Camera-type eye (tissue), 1 donor: Measurements from ENCODE around the genes KRT74, KRT72, KRT2, ZNF740 and ITGB7.

GRCh38 chr12:52247177-52247344, 14.0 kb downstream of the KRT7 start:
- RAMPAGE, long total RNA = no peak

GRCh38 chr12:52278292-52279340, 4.2 kb downstream of the KRT86 start:
- RAMPAGE, long total RNA = no peak

- RAMPAGE, long total RNA = no peak
Observed at GRCh38 chr12:52307863-52308938, 13.0 kb downstream of the KRT83 start.

- RAMPAGE, long total RNA = no peak
Observed at GRCh38 chr12:52573753-52574136, at the start of gene KRT74. Gene KRT74, minus strand, starts transcription at chr12:52573843.

DNA sequence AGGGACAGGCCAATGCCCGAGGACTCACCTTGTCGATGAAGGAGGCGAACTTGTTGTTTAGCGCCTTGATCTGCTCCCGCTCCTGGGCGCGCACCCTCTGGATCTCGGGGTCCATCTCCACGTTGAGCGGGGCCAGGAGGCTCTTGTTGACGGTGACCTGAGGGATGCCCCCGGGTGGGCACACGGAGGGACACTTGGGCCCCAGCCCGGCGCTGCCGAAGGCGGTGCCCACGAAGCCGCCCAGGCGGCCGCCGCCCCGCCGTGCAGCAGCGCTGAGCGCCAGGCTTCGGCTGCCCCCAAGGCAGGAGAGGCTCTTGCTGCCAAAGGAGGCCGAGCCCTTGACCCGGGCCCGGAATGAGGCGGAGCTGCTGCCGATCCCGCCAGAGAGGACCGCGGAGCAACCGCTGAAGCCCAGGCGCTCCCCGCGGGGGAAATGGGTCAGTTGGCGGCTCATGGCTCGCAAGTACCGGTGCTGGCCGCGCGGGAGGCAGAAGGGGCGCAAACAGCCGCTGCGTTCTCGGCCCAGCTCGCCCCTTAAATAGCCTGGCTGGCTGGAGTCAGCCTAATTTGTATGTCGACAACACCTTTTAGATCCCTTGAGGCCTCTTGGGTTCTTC, at the start of gene KRT72:
Gene KRT72 (minus strand): TSS at position 465 of the 617 bp plus-strand sequence.
- RAMPAGE, long total RNA = no peak

DNA sequence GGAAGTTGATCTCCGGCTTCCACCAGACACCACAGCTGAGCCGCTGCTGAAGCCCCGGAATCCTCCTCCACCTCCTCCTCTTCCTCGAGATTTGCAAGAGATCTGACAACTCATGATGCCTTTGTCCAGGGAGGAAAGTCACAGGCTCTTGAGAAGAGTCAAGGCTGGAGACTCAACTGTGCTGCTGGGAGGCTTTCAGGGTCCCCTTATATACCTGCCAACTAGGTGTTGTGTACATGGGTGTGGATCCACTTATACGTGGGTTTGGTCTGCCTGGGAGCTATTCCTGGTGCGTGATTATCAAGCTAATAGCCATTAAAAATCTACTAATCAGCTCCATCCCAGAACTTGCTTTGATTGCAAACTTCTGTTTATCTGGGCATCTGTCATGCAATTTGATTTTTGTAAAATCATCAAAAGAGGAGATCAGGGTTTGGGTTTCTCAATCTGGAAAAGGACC, at the start of gene KRT2:
Gene KRT2 (minus strand): TSS at position 183 of the 460 bp plus-strand sequence.
- RAMPAGE, long total RNA = no peak

GRCh38 chr12:52847701-52848277, 1.0 kb downstream of the KRT78 start:
- RAMPAGE, long total RNA = no peak

DNA sequence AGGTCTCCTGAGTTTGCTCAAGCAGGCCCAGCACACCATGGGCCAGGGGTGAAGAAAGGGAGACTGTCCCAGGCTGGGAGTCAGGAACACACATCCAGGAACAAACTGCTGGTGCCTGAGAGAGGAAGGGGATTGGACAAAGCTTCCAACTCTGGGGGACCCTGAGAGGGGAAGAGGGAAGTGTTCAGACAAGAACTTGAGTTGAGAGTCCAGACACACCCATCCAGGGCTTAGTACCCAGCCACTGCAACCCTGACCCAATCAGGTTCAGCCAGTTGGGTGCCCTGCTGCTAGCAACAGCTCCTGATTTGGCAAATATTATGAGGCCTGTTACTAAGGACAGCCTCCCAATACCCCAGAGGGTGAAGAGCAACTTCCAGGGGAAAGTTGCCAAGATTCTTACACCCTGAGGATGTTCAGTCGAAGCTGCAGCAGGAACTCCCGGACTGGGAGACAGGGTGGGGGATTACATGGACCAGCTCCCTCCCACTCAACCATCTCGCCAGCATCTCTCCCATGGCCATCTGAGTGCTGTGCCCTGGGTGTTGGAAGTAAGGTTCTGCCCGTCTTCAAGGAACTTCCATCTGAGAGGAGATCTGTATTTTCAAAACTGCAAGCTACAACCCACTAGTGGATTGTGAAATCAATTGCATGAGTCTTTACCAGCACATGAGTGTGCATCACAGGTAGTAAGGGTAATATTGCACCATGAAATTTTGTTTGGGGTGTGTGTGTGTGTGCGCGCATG, 11.4 kb upstream of the KRT78 start:
- RAMPAGE, long total RNA = no peak

- RAMPAGE, long total RNA = no peak
Observed at GRCh38 chr12:52899820-52900840, 4.7 kb downstream of the KRT8 start.

- RAMPAGE, long total RNA = no peak
Observed at GRCh38 chr12:52900911-52901347, 3.9 kb downstream of the KRT8 start.

- RAMPAGE, long total RNA = no peak
Observed at GRCh38 chr12:52941881-52942435, 7.0 kb upstream of the KRT18 start.

- RAMPAGE, long total RNA = no peak
Observed at GRCh38 chr12:52981186-52981418, 25.2 kb upstream of the EIF4B start.

DNA sequence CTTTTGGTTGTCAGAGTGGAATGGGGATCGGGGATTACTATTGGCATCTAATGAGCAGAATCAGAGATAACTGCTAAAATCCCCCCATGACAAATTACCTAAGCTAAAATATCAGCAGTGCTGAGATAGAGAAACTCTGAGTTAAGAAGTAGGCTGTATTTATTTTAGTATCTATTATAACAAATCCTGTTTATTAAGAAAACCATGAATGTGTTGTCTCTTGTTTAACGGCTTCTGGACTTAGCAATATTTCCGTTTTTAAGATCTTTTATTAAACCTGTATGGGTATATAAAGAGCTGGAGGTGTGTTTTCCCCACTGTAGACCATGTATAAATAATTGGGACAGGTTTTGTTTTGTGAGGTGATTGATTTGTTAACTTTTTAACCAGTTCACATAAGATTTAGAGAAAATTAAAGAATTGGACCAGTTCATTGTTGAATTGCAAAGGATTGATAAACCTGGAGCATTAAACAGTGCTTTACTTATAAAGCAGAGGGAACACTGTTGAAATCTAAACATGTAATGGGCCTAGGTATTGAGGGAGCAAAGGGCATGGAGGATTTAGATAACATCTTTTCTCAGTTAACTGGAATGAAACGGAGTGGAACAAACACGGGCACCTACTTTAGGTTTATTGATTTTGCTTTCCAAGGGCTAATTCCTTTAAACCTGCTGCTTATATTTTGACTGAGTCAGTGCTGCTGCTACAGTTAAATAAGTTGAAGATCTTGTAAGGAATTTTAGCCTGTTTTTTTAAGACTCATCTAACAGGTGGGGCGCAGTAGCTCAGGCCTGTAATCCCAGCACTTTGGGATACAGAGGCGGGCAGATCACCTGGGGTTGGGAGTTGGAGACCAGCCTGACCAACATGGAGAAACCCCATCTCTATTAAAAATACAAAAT, 5.5 kb downstream of the EIF4B start:
- RAMPAGE, long total RNA = no peak

DNA sequence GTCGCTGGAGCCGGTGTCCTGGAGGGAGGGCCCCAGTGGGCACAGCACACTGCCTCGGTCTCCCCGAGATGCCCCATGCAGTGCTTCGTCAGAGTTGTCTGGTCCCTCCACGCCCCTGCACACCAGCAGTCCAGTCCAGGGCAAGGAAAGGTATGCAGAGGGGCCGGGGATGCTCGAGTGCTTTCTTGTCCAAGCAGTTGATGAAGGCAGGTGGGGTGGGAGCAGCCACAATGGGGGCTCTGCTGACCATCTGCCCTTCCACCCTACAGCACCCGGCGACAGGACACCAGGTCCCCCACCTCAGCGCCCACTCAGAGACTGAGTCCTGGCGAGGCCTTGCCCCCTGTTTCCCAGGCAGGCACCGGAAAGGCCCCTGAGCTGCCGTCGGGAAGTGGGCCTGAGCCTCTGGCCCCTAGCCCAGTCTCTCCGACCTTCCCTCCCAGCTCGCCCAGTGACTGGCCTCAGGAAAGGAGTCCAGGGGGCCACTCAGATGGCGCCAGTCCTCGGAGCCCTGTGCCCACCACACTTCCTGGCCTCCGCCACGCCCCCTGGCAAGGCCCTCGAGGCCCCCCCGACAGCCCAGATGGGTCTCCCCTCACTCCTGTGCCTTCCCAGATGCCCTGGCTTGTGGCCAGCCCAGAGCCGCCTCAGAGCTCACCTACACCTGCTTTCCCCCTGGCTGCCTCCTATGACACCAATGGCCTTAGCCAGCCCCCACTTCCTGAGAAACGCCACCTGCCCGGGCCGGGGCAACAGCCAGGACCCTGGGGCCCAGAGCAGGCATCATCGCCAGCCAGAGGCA, 10.7 kb downstream of the TNS2 start:
- RAMPAGE, long total RNA = no peak

- RAMPAGE, long total RNA = no peak
Observed at GRCh38 chr12:53180397-53180961, at the start of gene ZNF740. Gene ZNF740, plus strand, starts transcription at chr12:53180722.

DNA sequence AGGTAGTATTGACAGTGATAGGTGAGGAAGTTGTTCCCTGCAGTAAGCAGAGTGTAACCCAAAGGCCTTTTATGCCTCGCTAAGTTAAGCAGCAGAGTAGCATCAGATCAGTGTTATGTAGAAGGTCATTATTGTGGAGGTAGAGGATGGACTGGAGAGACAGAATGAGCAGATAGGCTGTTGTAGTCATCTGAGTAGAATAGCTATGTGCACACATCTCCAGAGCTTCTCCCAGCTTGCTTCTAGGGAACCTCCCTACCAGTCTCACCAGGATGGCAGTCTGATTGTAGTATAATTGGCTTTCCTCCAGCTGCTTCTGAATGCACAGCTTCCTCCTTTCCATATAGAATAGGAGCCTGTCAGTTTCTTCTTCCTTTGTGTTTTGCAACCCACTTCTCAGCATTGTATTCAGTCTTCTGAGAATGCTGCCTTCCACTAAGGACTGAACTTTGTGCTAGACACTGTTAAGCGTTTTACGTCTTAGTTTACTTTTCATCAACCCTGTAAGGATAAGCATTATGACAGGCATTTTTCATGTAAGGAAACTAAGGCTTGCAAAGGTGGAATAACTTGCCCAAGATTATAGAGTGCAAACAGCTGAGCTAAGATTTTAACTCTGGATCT, 2.1 kb upstream of the CSAD start:
- RAMPAGE, long total RNA = no peak

- RAMPAGE, long total RNA = no peak
Observed at GRCh38 chr12:53189257-53190315, 8.9 kb upstream of the CSAD start.

GRCh38 chr12:53207020-53207610, at the start of gene ITGB7:
Gene ITGB7, minus strand, starts transcription at chr12:53207251.
- RAMPAGE, long total RNA = no peak

DNA sequence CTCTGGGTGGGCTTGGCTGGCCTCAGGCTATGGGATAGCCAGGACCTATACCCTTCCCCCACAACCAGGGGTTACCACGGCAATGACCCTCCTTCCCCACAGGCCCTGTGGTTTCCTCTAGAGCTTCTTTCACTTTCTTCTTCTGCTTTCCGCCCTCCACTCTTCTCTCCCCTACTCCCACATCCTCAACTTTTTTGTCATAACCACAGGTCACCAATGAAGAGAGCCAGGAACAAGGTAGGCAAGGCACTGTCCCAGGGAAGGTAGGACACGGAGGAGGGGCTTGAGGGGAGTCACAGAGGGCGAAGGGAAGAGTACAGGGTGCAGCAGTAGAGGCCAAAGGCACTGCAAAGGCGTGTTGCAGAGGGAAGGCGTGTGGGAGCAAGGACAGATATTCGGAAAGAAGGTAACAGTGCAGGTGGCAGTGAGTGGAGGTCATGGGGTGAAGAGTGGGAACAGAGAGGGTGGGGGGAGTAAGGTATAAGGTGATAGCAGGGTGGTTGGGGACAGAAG, 2.0 kb upstream of the ITGB7 start:
- RAMPAGE, long total RNA = no peak

GRCh38 chr12:53218393-53219279, 11.6 kb upstream of the ITGB7 start:
- RAMPAGE, long total RNA = no peak